ENCODE measurements around a stretch of chr17.

- RRBS = no CpG with 5 or more reads among the region's 16 CpGs
Observed at GRCh38 chr17:39675407-39676677, 7.6 kb downstream of the PNMT start.

- RRBS = 89% methylated on average over 4 of the region's 15 CpGs
Observed at GRCh38 chr17:39726484-39727325, 3.6 kb downstream of the MIEN1 start.

DNA sequence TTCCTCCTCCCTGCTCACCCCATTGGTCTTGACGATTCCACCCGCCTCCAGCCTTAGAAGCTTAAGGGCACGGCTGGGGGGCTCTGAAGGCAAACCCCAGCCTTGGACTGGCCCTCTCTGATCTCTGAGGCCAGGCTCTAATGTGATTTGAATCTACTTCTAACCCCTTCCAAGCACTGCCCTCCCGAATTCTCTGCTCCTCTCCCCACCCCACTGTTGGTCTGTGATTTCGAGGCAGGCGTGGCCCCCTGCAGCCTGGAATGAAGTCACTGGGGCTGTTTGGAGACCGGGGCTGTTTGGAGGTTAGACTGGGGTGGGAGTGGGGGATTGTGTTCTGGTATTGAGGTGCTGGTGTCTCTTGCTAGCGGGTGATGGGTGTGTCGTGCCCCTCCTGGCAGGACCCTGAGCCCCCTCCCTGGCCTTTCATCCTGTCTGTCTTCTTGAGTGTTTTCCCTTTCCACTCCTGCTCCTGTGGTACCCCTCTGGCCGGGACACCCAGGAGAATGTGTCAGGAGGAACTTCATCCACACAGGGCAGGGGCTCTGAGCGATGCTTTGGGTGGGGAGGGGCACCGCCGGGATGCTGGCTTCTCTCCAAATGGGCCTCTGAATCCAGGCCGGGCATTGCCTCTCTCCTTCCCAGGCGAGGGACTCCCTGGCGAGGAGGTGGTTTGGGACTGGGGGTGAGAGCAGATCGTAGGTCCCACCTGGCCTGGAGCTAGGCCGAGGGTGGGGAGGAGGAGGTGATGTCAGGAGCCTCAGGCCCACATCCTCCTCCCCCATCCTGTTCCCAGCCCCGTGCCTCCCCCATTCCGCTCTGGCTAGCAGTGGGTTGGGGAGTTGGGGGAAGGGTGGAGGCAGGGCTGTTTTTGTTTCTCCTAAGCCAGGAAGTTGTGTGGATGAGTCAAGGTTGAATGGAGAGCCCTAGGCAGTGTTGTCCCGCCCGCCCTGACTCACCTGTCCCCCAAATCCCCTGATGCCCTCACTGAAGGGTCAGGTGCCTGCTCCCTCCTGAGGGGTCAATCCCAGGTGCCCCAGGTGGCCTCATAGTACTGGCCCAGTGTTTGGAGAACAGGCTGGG lies 2.5 kb downstream of the GRB7 start:
- RRBS = 5% methylated on average over 4 of the region's 22 CpGs

- RRBS = no CpG with 5 or more reads among the region's 9 CpGs
Observed at GRCh38 chr17:39759046-39759580, 21.4 kb downstream of the GRB7 start.

DNA sequence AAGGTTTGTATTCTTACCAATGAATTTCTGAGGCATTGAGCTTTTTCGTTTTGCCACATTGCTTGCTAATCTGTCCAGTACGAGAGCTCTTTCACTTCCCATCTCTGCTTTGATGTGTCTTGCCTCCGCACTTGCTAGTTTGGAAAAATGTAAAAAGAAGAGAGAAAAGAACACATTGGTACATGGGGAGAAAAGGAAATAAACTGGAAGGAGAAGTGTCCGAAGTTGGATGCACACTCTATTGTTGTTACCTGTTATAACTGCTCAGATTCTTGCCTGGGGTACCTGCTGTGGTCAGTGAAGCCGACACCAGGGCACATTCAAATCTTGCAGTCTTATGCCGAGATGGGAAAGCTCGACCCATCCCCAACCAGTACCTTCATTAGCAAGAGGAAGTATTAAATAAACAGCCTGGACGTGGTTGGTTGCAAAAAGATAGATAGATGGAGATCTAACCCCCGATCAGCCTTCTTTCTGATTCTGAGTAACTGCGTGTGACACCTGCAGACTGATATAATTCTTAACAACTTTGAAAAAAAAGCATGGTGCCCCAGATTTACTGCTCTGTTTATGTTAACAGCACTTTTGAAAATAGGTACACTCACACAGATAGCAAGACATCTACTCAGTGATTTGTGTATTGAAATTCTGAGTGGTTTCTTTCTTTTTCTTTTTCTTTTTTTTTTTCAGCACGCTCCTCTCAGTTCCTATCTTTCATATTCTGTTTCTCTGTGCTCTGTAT lies 40.1 kb downstream of the GRB7 start:
- RRBS = no CpG with 5 or more reads among the region's 11 CpGs

- RRBS = no CpG with 5 or more reads among the region's 15 CpGs
Observed at GRCh38 chr17:39920706-39921340, 2.4 kb upstream of the GSDMB start.

- RRBS = no CpG with 5 or more reads among the region's 5 CpGs
Observed at GRCh38 chr17:39964033-39964240, 1.1 kb downstream of the GSDMA start.

DNA sequence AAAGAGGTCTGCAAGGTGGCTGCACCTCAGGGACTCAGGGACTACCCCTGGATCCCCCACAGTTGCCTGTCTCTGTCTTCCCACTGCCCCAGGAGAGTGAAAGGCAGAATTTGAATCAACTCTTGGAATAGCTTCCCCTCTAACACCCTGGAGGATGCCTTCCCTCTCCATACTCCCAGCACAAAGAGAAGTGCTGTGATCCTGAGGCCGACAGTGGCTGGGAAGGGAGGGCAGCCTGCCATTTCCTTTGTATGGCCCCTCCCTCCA lies 3.8 kb upstream of the MED24 start:
- RRBS = no CpG with 5 or more reads among the region's 1 CpG

GRCh38 chr17:40098912-40099674 lies 1.3 kb downstream of the NR1D1 start:
- RRBS = 1% methylated on average over 33 of the region's 54 CpGs

GRCh38 chr17:40220025-40220544 lies 981 bp downstream of the WIPF2 start:
- RRBS = no CpG with 5 or more reads among the region's 11 CpGs

DNA sequence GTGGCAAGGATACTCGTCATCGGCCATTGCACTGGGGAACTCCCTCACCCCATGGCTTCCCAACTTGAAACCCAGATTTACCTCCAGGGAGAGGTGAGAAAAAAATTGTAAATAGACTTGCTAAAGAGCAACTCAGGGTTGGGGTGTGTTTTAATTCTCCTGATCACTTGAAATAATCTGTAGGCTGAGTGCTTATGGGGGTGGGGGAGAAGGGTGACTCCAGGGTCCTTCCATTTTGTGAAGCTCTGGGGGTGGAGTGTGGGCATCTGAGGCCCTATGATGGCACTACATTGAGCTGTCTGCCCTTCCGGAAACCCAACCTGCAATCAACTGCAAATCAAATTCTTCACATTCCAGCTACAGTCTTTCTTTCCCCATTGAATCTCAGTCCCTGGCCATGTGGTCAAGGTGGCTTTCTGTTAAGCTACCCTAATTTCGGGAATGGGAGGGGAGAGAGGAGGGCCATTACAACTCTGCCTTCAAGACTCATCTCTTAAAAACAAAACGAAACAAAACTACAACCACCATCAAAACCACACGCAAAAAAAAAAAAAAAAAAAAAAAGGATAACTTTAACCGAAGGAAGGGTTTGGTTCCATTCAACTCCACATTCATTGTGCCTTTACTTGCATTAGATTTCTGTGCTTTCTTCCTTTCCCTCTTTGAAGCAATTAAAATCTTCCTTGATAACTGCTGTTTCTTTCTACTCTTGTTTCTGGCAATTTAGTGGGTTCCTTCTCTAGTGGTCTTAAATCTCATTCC lies 5.9 kb upstream of the CDC6 start:
- RRBS = no CpG with 5 or more reads among the region's 7 CpGs

DNA sequence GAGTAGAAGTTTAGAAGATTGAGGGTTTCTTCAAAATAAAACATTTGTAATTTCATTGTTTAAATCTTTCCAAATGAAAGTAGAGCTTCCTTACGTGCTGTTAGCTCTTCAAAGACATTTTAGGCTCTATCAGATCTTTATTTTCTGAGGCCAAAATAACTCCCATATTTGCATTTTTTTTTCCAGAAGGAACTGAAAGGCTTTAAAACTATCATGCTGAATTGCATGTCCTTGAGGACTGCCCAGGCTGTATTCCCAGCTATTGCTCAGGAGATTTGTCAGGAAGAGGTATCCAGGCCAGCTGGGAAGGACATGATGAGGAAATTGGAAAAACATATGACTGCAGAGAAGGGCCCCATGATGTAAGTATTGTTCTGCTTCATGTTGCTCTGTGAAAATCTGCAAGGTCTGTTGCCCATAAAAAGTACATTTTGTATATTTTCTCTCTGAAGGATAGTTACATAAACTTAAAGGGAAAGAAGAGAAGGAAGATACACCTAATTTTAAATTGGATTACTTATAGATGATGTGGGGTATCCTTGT lies 5.7 kb downstream of the CDC6 start:
- RRBS = no CpG with 5 or more reads among the region's 1 CpG

DNA sequence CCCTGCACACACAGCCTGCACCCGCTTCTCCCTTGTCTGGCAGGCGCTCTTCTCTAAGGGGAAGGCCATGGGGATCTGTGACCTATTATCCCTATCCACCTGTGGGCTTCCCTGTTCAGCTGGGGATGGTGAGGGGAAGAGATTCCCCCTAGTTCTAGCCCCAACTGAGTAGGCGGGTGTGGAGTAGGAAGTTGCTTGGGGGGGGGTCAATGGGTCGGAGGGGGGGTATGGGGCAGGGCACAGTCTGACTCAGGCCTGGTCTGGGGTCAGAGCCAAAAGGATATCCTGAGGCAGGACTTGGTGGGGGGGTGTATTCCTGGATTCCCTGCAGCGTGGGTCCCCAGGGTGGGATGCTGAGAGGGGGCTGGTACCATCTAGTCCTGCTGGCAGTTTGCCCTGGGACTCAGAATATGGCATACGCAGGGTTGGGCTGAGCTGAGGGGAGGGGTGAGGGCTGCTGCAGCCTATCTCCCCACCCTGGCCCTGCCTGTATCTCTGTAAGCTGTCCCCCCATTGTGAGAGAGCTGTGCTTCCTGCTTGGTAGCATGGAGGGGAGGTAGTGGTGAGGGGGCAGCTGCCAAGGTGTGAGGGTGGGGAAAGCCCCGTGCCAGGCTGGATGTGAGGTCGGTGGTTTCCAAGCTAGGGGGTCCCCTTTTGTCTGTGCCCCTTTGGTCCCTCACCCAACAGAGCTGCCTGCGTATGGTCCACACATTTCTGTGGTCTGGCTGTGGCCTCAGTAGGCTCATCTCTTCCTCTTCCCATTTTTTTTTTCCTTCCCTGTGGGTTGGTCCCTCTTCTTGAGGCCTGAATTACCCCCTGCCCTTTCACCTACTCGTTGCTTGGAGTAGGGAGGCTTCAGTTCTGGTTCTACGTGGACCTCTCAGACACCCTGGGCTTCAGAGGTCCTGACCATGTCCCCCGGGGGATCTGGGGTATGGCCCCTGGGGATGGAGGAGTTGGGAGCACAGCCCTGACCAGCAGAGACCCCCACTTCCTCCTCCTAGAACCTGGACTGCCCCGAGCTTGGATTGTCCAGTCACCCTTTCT lies 14.9 kb downstream of the RARA start:
- RRBS = no CpG with 5 or more reads among the region's 13 CpGs

- RRBS = no CpG with 5 or more reads among the region's 10 CpGs
Observed at GRCh38 chr17:40325186-40326049, 16.4 kb downstream of the RARA start.

DNA sequence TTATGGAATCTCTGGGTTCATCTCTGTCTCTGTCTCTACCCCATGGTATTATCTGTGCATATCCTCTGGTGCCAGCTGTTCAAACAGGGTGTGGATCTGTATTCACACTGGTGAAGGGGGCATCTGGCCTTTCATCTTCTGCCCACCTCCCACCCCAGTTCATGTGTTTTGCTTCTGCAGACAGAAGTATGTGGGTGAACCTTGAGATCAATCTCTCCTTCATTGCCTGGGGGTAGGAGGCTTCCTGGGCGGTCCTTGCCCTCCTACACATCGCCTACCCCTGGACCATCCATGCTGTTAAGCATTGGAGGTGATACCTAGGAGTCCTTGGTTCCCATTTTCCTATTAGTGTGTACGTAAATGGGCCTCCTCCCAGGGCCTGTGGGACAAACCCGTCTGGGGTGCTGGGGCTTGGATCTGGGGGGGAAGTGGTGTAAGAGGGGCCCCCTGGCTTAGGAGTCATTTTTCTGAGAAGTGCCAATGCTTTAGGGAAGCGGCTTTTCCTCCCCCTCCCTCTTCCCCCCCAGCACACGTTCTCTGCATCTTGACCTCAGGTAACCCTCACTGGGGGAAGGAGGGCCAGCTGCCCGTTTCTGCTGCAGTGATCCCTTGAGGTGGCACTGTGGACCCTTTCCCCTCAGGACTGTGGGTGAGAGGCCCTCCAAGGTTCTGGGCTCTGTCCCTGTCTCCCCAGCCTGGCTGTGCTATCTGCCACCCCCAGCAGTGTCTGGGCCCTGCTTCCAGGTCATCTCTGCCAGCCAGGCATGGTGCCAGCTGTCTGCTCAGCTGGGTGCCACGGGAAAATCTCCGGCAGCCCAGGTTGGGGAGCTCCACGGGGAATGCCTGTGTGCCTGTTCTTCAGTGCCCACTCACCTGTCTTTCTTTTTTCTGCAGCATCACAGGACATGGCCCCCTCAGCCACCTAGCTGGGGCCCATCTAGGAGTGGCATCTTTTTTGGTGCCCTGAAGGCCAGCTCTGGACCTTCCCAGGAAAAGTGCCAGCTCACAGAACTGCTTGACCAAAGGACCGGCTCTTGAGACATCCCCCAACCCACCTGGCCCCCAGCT lies 21.3 kb downstream of the RARA start:
- RRBS = no CpG with 5 or more reads among the region's 11 CpGs

DNA sequence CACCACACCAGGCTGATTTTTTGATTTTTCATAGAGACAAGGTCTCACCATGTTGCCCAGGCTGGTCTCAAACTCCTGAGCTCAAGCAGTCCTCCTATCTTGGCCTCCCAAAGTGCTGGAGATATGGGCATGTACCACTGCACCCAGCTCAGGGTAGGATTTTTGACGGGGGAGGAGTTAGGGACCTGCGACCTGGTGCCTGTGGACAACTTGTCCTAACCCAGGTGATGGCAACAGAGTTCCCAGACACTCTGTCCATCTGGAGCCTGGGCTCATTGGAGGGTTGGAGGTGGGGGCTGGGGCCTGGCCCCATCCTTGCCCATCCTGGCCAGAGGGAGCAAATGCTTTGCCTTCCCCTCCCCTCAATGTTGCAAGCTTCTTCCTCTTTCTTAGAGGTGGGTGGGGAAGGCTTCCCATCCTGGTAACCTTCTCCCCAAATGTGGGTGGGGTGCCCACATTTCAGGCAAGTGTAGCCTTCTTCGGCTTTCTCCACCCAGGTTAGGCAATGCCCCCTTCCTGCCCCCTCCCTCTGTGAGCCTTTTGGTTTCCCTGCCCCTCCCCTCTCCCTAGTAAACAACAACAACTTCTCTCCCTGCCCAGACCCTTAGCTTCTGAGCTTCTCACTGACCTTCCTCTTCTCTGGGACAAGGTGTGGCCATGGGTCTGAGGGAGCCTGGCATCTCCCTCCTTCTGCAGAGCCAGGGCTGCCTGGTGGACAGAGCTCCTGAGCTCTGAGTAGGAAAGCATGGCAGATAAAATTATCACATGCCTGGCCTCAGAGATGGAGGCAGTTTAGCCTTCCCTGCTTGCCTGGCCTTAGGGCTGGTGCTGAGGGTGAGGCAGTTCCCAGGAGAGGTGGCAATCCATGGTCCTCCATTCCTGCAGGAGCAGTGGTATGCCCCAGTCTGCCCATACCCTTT lies 25.1 kb downstream of the RARA start:
- RRBS = no CpG with 5 or more reads among the region's 3 CpGs

- RRBS = no CpG with 5 or more reads among the region's 10 CpGs
Observed at GRCh38 chr17:40347621-40348367, 16.7 kb downstream of the GJD3 start.

DNA sequence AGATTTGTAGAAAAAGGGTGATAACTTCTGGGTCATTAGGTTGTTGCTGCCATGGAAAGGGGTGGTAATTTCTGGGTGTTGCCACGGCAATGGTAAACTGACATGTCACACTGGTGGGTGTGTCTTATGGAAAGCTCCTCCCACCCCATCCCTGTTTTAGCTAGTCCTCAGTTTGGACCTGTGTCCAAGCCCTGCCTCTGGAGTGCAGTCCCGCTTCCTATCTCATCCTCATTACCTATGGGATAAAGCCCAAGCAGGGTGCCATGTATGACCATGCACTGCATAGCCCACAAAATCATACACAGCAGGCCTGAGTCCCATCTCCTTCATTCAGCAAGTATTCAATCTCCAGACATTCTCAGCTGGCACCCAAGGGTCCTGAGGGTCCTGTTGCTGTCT lies 28.8 kb downstream of the TNS4 start:
- RRBS = no CpG with 5 or more reads among the region's 2 CpGs

DNA sequence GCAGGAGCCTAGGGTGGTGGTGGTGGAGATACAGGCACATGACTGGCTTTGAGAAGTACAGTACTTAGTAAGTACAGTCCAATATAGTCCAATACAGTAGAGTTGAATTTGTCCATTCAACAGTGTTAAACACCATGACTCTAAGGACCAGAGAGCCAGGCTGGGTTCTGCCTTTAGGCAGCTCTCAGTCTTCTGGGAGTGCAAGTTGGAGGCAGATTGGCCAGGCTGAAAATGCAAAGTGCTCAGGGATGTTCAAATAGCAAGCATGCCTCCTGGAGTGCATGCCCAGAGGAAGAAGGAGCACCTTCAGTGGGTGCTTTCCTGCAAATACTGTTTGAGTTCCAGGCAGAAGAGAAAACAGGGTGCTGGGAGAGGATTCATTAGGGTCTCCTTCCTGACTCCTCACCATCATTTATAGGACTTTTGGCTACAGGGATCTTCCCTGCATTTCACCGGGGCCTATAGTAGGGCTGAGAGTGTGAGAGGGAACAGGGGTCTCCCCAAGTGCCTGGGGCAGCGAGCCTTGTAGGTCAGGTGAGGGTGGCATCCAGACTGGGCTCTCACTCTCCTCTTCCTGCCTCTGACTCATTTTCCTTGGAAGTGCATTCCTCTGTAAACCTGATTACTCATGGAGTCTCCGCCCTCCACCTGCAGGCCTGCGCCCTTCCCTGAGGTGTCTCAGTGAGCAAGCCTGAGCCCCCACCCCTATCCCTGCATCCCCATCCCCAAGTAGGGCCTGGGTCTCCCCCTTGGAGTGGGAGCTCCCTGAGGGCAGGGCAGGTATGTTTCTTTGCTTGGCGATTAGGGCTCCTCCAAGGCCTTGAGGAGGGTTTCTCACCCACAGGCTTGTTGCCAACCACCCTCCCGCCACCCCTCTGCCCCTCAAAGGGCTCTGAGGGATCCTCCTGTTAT lies 17.1 kb upstream of the TNS4 start:
- RRBS = no CpG with 5 or more reads among the region's 6 CpGs

DNA sequence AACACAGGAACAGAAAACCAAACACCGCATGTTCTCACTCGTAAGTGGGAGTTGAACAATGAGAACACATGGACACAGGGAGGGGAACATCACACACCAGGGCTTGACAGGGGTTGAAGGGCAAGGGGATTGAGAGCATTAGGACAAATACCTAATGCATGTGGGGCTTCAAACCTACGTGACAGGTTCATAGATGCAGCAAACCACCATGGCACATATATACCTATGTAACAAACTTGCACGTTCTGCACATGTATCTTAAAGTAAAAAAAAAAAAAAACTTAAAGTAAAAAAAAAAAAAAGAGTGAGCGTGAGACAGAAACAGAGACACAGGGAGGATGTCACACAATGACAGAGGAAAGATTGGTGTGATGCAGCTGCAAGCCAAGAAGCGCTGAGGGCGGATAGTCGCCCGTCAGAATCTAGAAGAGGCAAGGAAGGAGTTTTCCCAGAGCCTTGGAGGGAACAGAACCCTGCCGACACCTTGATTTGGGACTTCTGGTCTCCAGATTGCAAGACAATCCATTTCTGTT lies 27.4 kb upstream of the TNS4 start:
- RRBS = no CpG with 5 or more reads among the region's 10 CpGs